Retinal pigment epithelial cell (primary cell): ENCODE results near the genes S100G and SYAP1.

DNA sequence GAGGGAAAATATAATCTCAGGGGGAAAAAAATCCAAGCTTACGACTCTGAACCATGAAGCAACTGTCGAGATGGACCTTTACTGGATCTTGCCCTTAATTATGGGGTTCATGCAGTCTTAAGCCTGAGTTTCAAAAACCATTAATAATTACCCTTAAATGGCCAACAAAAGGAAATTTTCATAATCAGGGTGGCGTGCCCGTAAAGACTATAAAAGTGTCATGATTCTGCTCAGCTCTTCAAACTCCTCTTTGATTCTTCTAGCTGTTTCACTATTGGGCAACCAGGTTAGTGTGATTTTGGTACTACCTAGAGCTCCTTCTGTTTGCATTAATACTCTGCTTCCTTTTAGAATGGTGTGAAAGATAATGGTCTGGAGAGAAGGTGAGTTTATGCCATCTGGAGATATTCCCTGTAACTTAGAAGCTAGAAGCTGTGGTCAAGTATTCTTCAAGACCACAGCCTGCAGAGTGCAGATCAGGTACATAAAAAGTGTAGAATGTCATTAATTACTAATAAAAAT, at the start of gene S100G:
TSS of gene S100G (plus strand) at position 241 of the 522 bp plus-strand sequence.
- RRBS = no CpG with 5 or more reads among the region's 4 CpGs

DNA sequence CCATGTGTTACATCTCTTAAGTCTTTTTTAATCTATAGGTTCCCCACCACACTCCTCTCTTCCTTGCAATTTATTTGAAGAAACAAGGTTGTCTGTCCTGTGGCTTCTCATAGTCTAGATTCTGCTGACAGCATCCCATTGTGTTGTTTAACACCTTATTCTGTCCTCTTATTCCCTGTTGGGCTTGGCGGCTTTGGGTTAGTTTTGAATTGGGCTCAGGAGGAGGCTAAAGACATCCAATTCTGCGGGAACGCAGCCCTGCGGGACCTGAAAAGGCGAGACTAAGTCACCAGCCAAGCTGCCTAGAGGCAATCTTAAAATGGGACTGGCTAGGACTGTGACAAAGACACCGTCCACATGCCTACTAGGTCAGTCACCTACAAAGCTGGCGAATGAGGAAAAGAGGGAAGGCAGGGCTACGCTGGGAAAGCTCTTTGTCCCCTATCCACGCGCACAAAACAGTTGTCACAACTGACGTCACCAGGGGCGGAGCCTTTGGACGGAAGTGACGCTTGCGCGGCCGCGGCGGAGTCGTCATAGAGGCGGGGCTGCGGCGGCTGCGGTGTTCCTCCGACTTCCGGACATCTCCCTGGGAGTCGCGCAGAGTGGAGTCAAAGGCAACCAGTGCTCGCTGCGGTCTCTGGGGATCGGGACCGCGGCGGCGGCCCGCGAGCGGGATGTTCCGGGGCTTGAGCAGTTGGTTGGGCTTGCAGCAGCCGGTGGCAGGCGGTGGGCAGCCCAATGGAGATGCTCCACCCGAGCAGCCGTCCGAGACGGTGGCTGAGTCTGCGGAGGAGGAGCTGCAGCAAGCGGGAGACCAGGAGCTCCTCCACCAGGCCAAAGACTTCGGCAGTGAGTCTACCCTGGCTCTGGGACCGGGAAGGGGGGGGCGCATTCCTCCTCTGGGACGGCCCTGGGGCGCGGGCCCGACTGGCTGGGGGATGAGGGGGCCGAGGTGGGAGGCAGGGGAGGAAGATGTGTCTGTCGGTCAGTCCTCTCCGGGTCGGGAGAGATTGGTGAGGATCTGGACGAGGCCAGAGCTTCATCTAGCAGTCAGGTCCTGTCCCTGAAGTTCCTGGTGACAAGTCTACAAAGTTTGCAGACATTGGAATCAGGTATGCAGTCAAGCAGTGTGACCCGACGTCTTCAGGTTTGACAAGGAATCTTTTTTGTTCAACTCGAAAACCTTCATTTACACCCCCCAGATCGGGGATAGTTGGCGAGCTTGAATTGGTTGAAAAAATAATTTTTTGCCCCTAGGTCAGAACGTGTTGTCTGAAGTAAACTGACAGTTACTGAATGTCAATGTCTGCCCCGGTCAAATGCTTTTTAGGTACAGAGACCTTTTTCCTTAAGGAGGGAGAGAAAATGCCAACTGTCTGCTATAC, at the start of gene SYAP1:
TSS of gene SYAP1 (plus strand) at position 565 of the 1,388 bp plus-strand sequence.
- RRBS = 0% methylated on average over 11 of the region's 66 CpGs

DNA sequence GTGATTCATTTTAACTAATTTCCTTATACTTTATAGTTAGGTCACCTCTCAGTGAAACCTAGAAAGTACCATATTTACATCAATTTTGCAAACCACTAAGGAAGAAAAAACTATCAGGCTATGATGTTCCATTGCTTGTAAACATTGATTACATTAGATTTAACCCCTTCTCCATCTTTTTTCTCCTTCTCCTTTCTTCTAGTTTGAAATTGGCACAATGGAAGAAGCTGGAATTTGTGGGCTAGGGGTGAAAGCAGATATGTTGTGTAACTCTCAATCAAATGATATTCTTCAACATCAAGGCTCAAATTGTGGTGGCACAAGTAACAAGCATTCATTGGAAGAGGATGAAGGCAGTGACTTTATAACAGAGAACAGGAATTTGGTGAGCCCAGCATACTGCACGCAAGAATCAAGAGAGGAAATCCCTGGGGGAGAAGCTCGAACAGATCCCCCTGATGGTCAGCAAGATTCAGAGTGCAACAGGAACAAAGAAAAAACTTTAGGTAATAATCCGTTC, 32.2 kb downstream of the TXLNG start:
- RRBS = no CpG with 5 or more reads among the region's 3 CpGs

DNA sequence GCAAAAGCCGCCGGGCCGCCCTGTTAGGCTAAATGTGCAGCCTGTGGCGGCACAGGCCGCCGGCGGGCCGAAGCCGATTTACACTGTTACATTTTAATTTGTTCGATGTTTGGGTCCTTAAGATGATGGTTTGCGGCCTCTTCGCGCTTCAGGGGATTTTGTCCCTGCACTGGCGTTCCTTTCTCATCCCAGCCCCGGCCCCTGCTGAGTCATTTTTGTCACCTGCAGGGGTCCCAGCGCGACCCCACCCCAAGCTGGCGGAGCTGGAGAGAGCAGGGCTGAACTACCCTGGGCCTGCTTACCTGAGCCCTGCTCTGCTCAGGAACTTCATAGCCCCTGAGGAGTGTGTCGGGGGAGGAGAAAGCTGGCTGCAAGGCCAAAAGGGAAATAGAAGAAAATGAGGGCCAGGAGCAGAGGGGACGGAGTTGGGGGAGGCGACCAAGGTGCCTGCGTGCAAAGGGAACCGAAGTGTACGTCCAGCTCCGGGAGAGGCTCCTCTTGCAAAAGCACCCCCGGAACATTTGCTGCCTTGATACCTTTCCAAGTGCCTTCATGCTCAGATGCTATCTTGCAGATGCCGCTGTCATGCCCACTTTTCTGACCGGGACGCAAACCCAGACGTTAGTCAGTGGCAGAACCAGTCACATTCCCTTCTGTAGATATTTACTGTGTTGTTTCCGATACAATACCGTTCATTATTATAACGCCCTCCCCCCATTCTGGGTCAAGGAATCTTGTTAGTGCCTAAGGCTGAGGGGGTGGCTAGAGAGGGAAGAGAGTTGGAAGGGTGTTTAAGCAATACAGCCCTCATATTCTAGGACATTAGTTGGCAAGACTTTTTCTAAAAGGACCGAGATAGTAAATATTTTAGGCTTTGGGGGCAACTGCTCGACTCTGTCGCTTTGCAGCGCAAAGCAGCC, 1.1 kb upstream of the RBBP7 start:
- RRBS = 15% methylated on average over 9 of the region's 37 CpGs

DNA sequence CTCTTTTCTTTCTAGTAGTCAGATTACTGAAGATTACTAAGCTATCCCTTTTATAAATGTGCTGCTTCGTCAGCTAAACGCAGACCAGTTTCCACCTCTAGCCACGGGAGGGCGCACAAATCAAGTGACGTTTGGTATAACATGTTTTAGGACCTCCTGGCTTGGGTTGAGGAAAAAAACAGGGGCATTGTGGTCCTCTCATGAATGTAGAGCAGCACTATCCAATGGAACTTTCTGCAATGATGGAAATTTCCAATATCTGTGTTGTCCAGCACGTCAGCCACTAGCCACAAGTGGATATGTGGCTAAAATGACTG, 13.1 kb upstream of the RBBP7 start:
- RRBS = no CpG with 5 or more reads among the region's 6 CpGs

GRCh38 chrX:17527773-17528820, 153.1 kb downstream of the NHS start:
- RRBS = no CpG with 5 or more reads among the region's 8 CpGs

GRCh38 chrX:17553444-17553892, 178.5 kb downstream of the NHS start:
- RRBS = no CpG with 5 or more reads among the region's 6 CpGs

GRCh38 chrX:18098709-18099047, 122.0 kb downstream of the BEND2 start:
- RRBS = 0% methylated on average over 1 of the region's 14 CpGs

DNA sequence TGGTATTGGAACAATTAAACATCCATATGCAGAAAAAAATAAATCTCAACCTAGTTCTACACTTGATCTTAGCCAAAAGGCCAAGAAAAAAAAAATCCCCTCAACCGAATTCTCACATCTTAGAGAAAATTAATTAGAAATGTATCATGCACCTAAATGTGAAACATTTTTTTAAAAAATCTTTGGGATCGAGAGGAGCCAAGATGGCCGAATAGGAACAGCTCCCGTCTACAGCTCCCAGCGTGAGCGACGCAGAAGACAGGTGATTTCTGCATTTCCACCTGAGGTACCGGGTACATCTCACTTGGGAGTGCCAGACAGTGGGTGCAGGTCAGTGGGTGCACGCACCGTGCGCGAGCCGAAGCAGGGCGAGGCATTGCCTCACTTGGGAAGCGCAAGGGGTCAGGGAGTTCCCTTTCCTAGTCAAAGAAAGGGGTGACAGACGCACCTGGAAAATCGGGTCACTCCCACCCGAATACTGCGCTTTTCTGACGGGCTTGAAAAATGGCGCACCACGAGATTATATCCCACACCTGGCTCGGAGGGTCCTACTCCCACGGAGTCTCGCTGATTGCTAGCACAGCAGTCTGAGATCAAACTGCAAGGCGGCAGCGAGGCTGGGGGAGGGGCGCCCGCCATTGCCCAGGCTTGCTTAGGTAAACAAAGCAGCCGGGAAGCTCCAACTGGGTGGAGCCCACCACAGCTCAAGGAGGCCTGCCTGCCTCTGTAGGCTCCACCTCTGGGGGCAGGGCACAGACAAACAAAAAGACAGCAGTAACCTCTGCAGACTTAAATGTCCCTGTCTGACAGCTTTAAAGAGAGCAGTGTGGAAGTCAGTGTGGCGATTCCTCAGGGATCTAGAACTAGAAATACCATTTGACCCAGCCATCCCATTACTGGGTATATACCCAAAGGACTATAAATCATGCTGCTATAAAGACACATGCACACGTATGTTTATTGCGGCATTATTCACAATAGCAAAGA, 116.3 kb downstream of the BEND2 start:
- RRBS = no CpG with 5 or more reads among the region's 33 CpGs

GRCh38 chrX:18675498-18675807, 3.5 kb upstream of the RS1 start:
- RRBS = no CpG with 5 or more reads among the region's 12 CpGs

- RRBS = no CpG with 5 or more reads among the region's 10 CpGs
These were observed 3.8 kb downstream of the PHKA2 start for GRCh38 chrX:18980046-18980528.

- RRBS = no CpG with 5 or more reads among the region's 2 CpGs
These were observed 53.1 kb upstream of the MAP3K15 start for GRCh38 chrX:19568279-19568868.

DNA sequence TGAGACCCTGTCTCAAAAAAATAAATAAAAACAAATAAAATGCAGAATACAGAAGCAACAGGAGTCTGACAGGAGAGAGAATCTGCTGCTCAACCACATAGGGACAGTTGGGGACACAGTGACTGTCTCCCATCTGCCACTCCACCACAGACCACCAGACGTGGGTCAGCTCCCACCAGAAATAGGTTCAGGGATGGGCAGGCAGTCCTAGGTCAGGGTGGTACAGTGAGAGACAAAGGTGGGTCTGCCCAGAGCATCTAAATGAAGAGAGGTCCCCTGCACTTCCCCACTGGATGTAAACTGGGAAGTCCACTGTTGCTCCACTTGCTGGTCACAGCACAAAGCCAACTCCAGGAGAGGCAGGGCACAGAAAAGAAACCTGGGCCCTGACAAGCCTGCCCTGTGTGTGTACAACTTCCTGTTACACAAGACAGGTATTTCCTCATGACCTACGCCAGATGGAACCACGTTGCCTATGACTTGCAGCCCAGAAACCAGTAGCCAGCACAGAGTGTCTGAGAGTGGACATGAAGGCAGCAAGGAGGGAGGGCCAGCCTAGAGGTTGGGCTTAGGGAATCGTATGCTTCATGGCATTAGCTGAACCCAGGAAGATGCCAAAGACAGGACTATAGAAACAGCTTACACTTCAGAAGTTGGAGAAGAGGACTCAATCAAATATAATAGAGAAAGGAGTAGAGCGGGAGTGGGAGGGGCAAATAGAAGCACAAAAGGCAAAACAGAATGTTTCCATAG, 161.8 kb downstream of the SH3KBP1 start:
- RRBS = no CpG with 5 or more reads among the region's 5 CpGs

DNA sequence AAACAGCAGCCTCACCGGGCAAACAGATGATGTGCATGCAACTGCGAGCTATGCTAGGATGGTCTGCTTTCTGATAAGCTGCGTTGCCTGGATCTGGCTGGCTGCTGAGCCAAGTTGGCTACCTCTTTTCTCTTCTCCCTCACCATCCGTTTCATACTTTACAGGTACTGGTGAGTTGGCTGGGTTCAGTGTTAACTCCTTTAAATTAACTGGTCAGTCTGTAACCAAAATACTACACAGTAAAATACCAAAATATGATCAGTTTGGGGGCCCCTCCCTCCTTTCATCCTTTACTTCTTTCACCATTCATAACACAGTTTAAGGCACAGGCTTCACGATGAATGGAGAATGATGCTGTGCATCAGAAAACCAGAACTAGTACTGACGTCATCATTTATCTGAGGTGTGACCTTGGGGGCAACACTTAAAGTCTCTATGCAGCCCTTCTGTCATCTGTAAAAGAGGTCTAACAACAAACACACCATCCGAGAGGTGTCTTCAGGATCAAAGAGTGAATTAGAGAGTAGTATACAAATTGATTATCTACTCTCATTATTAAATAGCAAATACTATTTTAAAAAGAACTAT, 135.5 kb downstream of the SH3KBP1 start:
- RRBS = no CpG with 5 or more reads among the region's 7 CpGs

DNA sequence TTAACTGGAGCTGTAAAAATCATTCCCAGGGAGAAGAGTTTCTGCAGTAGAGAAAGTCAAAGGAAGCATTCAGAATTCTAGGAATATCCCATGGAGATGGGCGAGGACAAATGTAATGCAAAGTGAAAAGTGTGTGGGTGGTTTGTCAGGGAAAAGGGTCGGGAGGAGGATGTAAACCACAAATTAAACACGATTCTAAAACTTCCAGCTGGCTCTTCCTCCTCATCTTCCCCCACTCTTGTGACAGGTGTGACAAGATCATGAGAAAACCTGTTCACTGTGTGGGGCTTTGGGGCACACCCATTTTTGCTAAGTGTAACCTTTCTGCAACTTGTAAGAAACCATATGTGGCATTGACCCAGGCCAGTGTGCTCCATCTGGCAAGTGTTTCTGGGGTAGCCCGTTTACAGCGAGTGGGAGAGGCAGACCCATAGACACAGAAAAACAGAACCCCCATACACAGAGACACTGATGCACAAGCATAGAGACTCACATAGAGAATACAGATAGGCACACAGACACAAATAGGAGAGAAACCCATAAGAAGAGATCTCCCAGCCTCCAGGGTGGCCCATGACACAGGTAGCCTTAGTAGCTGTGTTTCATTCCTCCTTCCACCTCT, 114.7 kb downstream of the SH3KBP1 start:
- RRBS = no CpG with 5 or more reads among the region's 5 CpGs

- RRBS = no CpG with 5 or more reads among the region's 39 CpGs
These were observed 950 bp upstream of the SH3KBP1 start for GRCh38 chrX:19888193-19888906.

DNA sequence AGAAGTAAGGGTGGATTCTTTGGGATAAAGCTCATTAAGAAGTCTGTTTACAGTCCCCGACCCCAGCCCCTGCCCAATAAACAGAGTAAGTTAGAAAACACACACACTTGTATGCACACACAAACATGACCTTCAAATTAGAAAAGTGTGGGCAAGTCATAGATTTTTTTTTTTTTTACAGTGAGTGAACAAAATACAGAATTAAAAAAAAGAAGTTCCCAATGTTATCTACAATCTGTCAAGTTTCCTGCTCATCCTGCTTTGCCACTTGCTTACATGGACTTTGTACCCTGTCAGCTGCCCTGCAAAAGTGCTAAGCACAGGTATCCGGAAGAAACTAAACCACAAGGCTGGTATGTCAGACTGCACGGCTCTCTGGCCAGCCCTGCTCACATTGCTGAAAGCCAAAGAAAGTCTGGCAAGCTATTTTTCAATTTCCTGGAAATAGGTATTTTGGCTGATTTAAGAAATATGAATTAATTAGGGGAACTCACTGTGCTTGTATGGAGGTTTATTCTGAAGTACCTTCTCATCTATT, 38.8 kb upstream of the BCLAF3 start:
- RRBS = no CpG with 5 or more reads among the region's 3 CpGs

GRCh38 chrX:20215415-20215904, 51.2 kb downstream of the RPS6KA3 start:
- RRBS = no CpG with 5 or more reads among the region's 1 CpG

- RRBS = no CpG with 5 or more reads among the region's 6 CpGs
These were observed 15.6 kb downstream of the RPS6KA3 start for GRCh38 chrX:20251101-20251476.